Psoas muscle (tissue), 2 donors: ENCODE measurements around the genes CCR3, PRSS50 and PTH1R.

GRCh38 chr3:45508926-45509831 is 85.4 kb upstream of the LIMD1 start:
- PRO-cap, 2 experiments: no peak in any of the 2 experiments

GRCh38 chr3:45551396-45552078 is 43.0 kb upstream of the LIMD1 start:
- PRO-cap, 2 experiments: peak in 2 of 2 experiments; most common plus-strand start chr3:45551922 (in 2)

DNA sequence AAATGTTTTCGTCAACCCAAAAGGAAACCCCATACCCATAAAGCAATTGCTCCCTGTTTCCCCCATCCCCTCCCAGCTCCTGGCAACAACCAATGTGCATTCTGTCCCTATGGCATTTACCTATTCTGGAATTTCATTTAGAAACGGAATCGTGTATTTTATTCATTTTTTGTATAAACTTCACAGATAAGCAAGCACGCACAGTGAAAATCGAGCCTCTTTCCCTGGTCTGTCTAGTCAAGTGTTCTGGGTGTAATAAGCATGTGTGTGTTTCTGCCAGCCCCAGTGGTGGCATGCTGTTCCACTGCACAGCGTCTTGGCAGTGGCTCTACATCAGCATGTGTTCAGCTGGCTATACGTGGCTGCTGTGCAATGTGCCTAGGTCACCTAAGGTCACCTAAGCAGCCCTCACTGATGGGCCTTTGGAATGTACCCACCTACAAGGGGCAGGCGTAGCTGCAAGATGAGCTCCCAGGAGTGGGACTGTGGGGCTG is 4.8 kb downstream of the LIMD1 start:
- PRO-cap, 2 experiments: no peak in any of the 2 experiments

- PRO-cap, 2 experiments: no peak in any of the 2 experiments
These were observed 23.5 kb downstream of the LIMD1 start for GRCh38 chr3:45617863-45618706.

DNA sequence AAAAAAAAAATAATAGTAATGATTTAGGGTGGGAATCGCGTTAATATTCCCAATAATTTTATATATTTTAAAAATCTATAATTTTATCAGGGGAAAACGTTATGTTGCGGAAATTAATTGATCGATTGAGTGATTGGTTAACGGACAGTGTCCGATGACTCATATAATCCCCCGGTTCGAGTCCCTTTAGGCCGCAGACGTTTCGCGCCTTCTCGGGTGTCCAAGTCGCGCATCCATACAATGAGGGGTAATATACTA is 1.2 kb upstream of the SACM1L start:
- PRO-cap, 2 experiments: no peak in any of the 2 experiments

DNA sequence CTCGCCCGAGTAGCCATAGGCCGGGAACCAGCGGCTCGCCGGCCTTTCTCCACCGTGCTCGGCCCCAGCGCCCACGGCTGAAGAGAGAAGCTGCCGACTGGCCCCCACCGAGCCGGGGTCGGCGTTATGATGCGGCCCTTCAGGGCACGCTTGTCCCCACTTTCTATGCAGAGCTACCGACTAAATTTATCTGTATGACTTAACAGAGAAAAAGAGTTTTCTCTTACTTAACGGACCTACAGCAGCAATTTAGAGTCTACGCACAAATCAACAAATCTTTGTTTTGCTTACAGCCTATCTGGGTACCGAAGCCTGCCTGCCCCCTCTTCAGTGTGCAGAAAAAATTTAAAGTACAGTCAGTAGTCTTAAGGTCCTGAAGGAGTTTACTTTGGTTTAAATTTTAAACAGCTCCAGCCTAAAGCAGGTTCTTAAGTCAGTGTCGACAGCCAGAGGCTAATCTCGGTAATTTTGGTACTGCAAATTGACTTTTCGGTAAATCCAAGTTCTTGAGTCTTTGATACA is 519 bp downstream of the SACM1L start:
- PRO-cap, 2 experiments: peak in 1 of 2 experiments; most common minus-strand start position 126 of the sequence (in 1)

DNA sequence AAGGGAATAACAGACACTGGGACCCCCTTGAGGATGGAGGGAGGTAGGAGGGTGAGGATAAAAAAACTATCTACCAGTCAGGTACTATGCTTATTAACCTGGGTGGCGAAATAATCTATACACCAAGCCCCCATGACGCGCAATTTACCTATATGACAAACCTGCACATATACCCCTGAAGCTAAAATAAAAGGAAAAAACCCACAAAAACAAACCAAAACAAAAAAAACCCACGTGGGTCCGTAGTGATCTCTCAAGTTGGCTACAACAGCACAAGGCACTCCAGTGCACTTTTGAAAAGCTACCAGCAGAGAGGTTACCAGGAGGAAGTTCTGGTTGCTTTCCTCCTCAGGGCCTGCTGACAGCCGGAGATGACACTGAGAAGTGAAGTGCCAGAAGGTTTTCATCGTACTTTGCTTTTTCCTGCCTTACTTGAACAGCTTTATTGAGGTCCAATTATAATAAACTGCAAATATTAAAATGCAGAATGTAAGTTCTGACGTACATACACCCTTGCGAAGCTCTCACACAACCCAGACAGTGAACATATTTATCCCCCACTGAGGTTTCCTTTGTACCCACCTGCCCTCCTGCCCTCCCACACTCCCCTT is 6.3 kb downstream of the CCR9 start:
- PRO-cap, 2 experiments: no peak in any of the 2 experiments

DNA sequence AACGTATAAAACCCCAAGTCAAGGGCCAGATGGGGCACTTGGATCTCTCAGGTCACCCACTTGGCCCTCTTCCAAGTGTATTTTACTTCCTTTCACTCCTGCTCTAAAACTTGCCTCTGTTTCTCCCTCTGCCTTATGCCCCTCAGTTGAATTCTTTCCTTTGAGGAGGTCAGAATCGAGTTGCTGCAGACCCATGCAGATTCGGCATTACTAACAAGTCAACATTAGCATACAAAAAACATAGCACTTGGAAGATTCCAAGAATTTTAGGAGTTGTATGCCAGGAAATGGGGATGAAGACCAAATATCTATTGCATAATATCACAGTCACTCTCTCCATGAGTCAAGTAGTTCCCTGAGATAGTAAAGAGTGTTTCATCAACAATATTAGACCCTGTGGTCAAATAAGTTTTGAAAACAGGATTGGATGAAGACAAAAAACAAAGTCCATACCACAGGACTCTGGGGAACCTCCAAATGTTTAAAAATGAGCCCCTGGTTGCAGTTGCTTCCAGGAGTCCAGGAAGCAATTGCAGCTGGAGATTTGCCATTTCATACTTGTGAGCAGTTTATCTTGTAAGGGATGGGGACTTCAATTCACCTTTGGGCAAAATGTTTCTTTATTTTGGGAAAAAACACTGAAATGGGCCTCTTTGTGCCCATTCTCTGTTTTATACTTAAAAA is 11.0 kb upstream of the FYCO1 start:
- PRO-cap, 2 experiments: no peak in any of the 2 experiments

- PRO-cap, 2 experiments: no peak in any of the 2 experiments
These were observed 65.4 kb upstream of the XCR1 start for GRCh38 chr3:46092734-46093121.

DNA sequence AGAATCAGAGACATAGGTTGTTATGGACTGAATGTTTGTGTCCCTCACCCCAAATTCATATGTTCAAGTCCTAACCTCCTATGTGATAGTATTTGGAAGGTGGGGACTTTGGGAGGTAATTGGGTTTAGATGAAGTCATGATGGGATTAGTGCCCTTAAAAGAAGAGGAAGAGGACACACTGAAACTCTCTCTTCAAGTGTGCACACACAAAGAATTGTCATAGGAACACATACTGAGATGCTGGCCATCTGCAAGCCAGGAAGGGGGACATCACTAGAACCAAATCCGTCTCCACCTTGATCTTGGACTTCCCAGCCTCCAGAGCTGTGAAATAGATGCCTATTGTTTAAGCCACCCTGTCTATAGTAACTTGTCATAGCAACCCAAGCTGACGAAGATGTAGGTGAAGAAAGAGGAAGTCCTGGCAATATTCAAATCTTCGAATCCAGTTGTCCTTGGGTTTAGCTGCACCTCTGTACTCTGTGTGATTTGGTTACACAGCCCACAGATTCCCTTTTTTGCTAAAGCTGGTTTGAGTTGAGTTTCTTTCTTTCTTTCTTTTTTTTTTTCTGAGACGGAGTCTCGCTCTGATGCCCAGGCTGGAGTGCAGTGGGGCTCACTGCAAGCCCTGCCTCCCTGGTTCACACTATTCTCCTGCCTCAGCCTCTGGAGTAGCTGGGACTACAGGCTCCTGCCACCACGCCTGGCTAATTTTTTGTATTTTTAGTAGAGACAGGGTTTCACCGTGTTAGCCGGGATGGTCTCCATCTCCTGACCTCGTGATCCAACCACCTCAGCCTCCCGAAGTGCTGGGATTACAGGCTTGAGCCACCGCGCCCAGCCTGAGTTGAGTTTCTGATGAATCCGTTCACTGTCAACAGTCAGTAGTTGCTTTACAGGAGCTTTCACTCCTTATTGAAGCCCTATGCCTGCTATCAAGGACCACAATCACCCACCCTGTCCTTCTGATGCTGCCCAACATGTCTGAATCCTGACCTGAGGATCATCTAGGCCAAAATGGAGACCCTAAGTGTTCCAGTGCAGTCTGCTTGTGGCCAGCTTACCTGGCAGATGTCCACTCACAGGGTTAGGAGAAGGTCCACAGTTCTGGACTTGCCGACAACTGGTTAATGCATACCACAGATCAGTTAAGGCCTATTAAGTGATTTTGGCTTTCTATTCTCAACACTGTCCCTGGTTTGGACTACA is 68.2 kb upstream of the XCR1 start:
- PRO-cap, 2 experiments: no peak in any of the 2 experiments

GRCh38 chr3:46098329-46098830 is 71.1 kb upstream of the XCR1 start:
- PRO-cap, 2 experiments: peak in 1 of 2 experiments; most common plus-strand start chr3:46098670 (in 1)

GRCh38 chr3:46162852-46163630 is 45.1 kb downstream of the CCR1 start:
- PRO-cap, 2 experiments: no peak in any of the 2 experiments

DNA sequence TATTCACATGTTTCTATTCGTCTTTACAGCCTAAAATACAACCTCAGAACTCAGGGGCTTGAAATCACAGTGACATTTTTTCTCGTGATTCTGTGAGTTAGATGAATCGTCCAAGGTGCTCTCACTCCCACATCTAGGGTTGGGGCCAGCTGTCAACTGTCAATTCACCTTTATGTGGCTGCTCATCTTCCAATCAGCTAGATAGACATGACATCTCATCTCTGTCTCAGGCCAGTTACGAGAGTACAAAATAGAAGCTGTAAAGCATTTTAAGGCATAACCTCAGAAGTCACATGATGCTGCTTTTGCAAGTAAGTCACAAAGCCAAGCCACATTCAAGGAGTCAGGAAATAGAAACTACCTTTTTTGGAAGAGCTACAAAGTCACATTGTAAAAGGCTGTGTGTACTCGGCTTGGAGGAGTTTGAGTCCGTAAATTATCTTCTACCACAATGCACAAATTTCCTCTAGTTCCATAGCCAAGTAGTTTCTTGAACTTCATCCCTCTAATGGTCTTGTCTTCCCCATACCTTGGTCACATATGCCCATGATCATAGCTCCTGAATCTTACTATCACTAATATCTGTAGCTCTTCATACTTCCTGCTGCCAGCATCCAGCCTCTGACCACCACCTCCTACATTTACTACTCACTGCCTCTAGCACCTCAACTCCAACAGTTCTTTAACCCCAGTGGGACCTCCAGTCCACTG is 5.2 kb upstream of the CCR1 start:
- PRO-cap, 2 experiments: no peak in any of the 2 experiments

DNA sequence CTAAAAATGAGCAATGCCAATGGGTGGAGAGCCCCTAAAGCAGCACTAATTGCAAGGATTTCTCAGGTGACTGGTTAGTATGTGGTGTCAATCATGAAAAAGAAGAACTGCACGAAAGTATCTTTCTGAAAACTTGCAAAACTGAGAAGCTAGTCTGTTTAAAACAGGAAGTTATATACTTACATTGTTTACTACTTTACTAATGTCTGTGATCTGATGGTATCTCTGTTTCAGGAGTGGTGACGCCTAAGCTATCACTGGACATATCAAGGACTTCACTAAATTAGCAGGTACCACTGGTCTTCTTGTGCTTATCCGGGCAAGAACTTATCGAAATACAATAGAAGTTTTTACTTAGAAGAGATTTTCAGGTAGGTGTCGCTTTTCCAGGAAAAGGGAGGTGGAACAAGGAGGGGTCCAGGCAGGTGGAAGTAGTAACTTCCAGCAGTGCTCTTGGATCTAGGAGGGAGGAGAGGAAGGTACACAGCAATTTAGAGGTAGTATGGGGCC is at the start of gene CCR3:
TSS of gene CCR3 (plus strand) at position 293 of the 510 bp plus-strand sequence.
- PRO-cap, 2 experiments: no peak in any of the 2 experiments

DNA sequence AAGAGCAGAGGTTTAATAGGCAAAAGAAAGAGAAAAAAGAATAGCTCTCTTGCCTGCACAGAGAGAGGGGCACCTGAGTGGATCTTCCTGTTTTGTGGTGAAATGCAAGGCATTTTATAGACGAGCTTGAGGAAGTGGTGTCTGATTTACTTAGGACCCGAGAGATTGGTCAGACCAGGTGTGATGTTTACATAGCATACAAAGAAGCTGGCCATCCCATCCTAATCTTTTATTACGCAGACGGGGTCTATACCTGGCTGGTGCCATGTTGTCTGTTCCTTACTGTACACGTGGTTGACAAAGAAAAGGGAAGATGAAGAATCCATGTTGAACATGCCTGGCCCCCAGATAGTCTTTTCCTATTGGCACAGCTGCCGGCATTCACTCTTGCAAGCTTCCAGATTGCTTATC is 13.3 kb downstream of the CCR5 start:
- PRO-cap, 2 experiments: no peak in any of the 2 experiments

GRCh38 chr3:46566710-46566997 is 552 bp upstream of the LRRC2 start:
- PRO-cap, 2 experiments: peak in 1 of 2 experiments; most common minus-strand start chr3:46566879 (in 1)

DNA sequence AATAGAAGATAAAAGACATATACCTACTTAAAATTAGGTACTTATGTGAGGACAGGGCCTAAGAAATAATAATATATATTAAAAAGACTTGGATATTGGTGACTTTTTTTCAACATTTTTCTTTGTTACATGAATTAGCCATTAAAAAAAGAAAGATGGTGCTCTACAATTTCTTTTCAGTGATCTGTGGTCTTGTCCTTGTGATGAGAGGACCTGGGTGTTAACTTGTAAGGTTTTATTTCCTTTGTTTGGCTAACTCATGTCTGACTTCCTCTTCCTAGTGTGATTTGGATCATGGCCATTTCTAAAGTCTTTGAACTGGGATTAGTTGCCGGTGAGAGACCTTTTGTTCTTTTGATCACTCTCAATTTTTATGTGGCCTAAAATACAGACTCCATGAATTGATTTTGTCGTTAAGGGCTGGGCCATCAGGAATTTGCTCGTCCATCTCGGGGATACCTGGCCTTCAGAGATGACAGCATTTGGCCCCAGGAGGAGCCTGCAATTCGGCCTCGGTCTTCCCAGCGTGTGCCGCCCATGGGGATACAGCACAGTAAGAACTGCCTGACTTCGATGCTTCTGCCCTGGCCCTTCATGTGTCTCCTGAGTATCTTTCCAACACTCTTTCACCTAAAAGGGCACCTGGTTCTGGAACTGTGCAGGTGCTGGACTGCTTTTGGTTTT is 1.4 kb downstream of the TDGF1 start:
- PRO-cap, 2 experiments: no peak in any of the 2 experiments

DNA sequence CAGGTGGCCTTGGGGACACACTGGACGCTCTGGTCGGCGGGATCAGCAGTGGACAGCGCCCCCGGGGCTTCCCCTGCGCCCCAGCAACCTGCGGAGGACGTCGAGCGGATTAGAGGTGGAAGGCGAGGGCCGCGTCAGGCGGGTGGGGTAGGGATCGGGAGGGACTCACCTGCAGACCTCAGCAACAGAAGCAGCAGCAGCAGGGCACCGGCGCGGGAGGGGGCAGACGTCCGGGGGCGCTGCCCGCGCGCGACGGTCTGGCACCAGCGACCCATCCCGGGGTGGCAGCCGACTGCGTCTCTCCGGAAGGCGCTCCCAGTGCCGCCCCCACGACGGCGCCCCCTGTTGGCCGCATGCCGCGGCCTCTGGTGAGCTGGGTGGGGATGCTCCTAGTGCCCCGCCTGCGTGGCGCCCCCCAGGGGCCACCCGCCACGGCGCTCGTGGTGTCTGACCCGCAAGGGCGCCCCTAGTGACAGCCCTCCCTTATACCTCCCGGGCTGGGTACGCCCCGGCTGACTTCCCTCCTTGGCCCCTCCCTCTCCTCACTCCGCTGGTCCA is at the start of gene PRSS50:
TSS of gene PRSS50 (minus strand) at position 320 of the 558 bp plus-strand sequence.
- PRO-cap, 2 experiments: no peak in any of the 2 experiments

- PRO-cap, 2 experiments: peak in 1 of 2 experiments; most common plus-strand start chr3:46865360 (in 1); most common minus-strand start chr3:46865102 (in 1)
These were observed 1.9 kb upstream of the MYL3 start for GRCh38 chr3:46864979-46865663.

- PRO-cap, 2 experiments: no peak in any of the 2 experiments
These were observed at the start of gene PTH1R for GRCh38 chr3:46877436-46877884. Gene PTH1R, plus strand, starts transcription at chr3:46877721.